ENCODE results near the genes KIZ, FOXA2, NXT1 and NAPB.

DNA sequence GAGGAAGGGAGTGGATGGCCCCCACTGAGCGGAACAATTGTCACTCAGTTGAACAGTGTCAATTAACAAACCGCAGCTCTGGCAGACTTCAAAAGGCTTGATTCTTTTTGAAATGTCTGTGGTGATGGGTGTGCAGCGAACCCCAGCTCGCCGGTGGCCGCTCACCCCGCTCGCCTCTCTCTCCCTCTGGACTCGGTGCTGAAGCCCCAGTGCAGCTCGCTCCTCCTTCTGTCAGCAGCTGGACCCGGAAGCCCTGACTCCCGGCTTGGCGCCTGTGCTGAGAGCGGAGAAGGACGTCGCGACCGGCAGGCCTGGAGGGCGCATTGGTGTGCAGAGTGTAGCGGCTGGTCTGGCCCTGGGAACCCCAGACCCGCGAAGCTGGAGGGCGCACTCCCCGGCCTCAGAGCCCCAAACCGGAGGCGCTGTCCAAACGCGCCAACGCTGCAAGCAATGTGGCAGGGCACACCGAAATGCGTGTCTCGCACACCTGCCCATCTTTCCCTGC lies 23.1 kb upstream of the KIZ start:
- PRO-cap = no peak

DNA sequence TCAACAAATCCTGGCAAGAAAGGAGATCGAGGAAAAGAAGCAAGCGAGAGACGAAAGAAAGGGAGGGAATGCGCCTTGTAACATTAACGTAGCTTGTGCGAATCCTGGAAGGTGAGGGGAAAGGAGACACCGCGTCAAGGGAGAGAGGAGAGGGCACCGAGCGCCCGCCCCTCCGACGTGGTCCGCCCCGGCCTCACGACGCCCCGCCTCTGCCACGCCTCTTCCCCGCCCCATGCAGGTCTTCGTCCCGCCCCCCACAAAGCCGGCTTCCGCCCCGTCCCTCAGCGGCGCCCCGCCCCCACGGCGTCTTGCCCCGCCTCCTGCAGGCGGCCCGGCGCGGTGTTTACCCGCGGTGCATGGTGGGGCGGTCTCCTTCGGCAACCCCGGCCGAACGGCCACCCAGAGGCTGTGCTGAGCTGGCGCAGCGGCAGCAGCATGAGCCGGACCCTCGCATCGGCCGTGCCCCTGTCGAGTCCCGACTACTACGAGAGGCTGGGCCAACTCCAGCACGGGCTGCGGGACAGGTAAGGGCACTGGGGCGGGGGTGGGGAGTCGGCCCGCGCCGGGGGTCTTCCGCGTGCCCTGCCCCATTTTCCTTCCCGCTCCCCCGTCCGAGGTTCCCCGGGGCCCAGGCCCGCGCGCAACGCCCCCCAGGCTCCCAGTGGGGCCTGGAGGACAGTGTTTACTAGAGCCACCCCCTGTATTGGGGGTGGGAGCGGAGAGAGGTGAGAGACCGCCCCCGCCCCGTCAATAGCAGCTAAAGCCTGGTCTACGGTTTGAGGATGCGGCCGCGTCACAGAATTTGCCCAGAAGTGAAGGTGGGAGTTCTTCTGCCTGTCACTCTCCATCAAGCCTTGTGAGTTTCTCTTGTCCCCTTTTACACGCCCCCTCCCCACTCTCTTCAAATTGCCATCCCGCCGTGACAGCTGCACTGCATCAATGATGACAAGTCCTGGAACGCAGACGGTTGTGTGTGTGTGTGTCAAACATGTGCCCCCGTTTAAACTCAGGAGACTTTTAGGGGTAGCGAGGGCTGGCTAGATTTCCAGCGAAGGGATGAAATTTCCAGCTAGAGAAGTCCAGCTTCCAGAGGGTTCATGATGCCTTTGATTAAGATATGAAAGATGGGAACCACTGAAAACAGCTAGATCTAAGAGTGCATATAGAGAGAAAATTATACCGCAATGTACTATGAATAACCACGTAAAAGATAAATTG lies at the start of gene KIZ:
Gene KIZ (plus strand): TSS at position 402 of the 1,218 bp plus-strand sequence.
- PRO-cap = bidirectional peak, plus-strand start at position 402 of the sequence, minus-strand start at position 211 of the sequence

GRCh38 chr20:22466277-22466633 lies 118.1 kb downstream of the FOXA2 start:
- PRO-cap = no peak

- PRO-cap = no peak
Measured at GRCh38 chr20:22511722-22512827, 72.3 kb downstream of the FOXA2 start.

GRCh38 chr20:22578194-22578714 lies 6.1 kb downstream of the FOXA2 start:
- PRO-cap = no peak

DNA sequence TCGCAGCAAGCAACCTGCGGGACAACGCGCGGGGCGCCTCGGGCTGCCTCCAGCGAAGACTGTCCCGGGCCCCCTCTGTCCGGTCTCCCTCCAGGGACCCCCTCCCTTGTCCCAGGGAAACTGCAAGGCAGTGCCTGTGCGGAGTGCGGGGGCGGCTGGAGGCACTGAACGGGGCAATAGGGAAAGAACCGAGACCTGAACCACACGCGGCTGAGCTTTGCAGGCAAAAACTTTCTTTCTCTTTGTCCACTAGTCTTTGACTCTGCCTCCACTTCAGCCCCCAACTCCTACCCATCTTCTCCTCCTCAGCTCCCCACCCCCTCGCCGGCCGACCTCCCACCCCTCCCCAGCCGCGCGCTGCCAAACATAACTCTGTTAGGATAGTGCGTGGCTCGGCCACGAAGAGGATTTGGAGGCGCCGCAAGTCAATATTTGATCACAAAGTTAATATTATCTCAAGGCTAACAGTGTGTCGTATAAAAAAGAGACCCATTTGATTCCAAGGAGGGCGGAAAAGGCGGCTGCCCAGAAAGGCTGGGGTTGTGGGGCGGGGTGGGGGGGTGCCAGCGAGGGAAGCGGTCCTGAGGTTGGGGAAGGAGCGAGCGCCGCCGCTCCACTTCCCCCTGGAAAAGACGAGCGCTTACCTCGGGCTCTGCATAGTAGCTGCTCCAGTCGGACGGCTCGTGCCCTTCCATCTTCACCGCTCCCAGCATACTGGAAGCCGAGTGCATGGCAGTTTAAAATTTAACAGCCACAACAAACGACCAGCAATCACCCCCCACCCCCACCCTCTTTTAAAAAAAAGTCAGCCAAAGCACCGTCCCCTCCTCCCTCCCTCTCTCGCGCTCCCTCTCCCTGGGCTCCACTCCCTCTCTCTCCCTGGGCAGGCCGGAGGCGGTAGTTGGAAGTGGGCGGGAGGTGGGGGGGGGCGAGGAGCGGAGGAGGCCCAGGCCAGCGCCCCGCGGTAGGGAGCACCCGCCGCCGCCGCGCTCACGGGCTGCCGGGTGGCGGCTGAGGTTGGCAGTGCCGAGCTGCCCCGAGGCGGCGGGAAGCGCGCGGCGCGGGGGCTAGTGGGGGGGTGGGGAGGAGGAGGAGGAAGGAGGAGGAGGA lies at the start of gene FOXA2:
Gene FOXA2 (minus strand): TSS at position 1,025 of the 1,110 bp plus-strand sequence.
- PRO-cap = no peak

GRCh38 chr20:22684478-22685160 lies 100.2 kb upstream of the FOXA2 start:
- PRO-cap = no peak

DNA sequence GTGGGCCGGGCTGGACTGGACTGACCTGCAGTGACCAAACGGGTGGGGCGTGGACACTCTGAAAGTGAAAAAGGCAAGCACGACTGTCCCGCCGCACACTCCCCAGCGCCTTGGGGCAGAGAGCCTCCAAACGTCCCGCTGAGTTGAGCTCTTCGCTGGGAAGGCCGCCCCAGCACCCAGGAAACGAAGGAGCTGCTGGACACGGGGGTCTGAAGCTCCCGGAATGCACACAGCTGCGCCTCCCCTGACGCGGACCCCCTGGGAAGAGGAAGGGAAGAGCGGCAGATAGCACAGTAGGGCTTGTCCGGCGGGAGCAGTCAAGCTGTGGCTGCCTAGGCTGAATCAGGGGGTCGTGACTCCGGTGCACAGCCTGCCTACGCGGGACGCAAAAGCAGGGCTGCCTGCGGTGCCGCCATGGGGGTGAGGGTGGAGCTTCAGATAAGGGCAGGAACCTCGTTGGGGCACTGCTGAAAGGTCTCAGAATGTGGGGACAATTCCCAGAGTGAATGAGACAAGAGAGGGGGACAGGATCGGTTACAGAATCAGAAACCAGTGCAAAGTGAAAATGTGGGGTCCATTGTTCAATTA lies 1.8 kb upstream of the THBD start:
- PRO-cap = no peak

GRCh38 chr20:23083332-23083973 lies 2.7 kb downstream of the CD93 start:
- PRO-cap = no peak

DNA sequence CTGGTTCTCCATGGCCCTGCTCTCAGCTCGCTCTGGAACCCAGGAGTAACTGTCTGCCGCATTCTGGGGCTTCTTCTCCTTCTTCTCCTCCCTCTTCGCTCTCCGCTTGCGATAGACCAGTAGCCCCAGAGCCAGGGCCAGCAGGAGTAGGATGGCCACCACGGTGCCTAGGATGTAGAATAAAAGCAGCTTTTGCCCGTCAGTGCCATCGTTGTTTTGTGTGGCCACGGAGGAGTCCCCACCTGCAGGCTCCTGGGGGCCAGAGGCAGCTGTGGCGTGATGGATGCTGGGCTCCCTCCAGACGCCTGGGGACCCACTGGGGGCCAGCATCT lies 1.9 kb downstream of the CD93 start:
- PRO-cap = no peak

GRCh38 chr20:23116712-23117466 lies 30.8 kb upstream of the CD93 start:
- PRO-cap = no peak

GRCh38 chr20:23121345-23122099 lies 35.4 kb upstream of the CD93 start:
- PRO-cap = no peak

- PRO-cap = no peak
Measured at GRCh38 chr20:23128386-23128869, 42.3 kb upstream of the CD93 start.

DNA sequence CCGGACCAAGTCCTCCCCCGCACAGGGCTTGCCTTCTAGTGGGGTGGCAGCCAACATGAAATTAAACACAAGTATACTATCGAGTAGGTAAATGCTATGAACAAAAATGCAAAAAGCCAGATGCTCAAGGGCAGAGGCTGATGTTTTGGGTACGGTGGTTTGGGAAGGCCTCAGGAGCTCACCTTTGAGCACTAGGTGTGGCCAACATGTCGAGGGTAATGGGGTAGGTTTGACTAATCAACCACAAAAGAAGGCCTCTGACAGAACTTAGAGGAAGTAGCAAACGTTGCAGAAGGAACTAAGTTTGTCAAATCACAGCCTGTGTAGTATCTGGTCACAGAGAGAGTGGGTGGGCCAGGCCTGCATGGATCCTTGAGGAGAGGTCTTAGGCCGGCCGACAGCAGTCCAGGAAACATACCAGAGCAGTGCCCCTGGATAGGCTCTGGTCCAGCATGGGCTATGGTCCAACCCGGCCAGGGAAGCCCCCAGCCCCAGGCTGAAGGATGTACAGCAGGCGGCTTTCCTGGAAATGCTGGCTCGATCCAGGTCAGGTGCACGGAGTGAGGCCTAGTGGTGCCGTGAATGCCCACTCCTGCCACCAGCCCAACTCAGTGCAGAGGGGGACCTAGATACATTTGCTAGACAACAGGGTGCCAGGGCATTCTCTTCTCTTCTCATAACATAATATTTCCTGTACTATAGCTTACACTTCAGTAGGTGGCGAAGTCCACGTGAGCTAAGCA lies 56.2 kb upstream of the CD93 start:
- PRO-cap = no peak

DNA sequence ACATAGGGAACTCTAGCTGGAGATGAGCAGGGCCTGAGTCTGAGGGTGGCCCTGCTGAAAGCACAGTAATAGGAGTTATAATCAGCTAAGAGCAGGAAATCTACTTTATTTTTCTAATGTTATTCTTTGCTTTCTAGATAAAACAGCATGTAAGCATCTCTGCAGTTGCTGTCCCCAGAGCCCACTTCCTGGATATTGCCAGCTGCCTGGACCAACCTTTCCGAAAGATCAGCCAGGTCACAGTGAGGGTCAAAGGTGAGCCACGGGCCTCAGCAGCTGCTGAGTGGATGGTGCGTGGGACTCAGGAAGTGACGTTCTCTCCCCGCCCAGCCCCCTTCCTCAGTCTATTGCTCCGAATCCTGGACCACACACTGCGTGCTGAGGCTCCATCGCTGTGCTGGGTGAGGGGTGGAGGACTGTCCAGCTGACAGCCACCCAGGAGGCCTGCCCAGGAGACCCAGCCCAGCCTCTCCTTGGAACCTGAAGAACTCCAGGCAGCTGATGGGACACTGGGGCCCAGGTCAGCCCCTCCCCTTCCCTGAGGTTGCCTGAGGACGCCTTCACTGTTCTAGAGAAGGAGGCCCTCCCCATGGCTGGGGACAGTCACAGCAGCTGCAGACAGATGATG lies 94.3 kb upstream of the CD93 start:
- PRO-cap = no peak

DNA sequence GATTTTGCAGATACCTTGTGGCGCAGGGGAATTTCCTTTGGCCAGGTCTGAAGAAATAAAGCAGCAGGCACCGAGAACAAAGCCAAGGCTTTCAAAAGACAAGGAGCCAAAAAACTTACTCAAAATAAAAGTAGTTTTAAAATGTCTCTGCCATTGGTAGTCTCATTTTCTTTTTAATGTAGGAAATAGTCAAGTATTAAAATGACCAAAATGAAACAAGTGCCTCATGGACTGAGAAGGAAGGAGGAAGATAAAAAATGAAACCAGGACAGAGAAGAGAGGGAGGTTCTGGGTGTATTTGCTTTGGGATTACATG lies 104.0 kb upstream of the CD93 start:
- PRO-cap = no peak

DNA sequence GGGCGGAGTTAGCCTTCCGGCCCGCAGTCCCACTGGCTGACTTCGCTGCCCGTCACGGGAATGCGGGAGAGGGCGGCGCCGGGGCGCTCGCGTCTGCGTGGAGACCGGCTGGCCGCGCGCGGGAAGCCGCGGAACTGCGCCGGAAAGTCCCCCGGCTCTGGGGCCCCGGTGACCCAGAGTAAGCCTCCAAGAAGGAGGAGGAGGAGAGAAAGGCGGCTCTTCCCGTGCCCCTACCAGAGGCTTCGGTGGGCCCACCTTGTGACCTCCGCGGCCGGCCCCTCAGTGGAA lies at the start of gene NXT1:
Gene NXT1 (plus strand): TSS at position 90 of the 288 bp plus-strand sequence.
- PRO-cap = bidirectional peak, plus-strand start at position 60 of the sequence, minus-strand start outside the sequence

DNA sequence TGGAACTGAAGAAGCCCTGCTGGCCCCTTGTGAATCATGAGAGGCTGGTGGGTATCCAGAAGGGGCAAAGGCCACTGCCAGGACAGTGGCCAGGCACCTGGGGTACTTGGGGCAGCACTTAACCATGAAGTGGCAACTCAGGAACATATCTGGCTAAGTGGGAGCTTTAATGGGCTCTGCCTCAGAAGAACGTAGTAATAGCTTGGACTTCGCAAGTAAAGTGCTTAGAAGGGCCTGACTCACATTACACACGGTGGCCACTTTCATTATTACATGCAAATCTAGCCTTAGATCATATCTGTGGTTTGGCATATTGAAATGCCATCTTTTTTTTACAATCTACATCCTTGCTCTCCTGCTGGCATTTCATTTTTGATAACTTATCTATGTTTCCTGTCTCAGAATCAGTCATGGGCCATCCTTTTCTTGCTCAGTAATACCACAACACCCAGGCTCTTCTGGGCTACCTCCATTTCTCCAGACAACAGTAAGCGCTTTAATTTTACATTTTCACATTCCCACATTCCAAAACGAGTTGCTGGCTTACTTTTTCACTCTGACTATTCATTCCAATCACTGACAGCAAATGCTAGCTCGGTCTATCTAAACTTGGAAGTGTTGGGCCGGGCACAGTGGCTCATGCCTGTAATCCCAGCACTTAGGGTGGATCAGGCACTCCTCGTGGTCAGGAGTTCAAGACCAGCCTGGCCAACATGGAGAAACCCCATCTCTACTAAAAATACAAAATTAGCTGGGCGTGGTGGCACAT lies 21.5 kb downstream of the NAPB start:
- PRO-cap = no peak

- PRO-cap = bidirectional peak, plus-strand start at chr20:23421583, minus-strand start at chr20:23421482
Measured at GRCh38 chr20:23421091-23421824, at the start of gene NAPB. Gene NAPB, minus strand, starts transcription at chr20:23421488.

- PRO-cap = no peak
Measured at GRCh38 chr20:23436640-23437140, 2.8 kb upstream of the CSTL1 start.